Type B pancreatic cell (in vitro differentiated cells): ENCODE data around the gene IRS2.

- PRO-cap: no peak
Measured at GRCh38 chr13:106795460-106796300, 227.7 kb upstream of the ARGLU1 start.

- PRO-cap: no peak
Measured at GRCh38 chr13:107653766-107654055, 213.6 kb downstream of the NALF1 start.

DNA sequence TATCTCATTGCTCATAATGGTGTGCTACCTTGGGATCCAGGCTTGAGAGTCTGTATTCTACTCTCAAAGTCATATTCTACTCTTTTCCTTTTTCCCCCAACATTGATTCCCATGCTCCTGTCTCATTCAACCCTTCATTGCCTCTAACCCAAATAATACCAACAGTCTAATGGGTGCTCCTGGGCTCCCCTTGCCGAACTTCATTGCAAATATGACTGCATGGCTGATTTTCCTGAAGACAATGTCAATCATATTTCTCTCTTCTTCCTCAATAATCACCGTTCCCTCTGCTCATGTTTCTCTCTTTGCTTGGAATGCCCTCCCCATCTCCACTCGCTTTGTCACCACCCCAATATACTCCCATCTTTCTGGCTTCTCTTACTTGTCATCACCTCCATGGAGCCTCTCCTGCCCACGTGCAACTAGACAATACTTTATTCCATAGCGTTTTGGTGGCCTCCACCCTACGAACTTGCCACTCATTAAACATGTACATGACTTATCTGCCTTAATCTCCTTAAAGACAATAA, 147.6 kb downstream of the NALF1 start:
- PRO-cap: no peak

DNA sequence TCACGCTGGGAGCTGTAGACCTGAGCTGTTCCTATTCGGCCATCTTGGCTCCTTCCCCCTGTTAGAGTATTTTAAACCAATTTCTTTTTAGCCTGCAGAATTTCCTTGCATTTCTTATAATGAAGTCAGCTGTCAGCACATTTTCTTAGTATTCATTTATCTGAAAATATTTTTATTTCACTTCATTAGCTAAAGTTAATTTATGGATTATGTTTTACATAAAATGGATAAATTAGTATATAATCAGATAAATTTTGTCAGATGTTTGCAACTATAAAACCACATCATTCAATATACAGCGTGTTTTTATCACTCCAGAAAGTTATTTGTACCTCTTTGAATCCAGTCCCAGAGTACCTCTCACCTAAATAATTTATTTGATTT, 59.3 kb upstream of the NALF1 start:
- PRO-cap: no peak

DNA sequence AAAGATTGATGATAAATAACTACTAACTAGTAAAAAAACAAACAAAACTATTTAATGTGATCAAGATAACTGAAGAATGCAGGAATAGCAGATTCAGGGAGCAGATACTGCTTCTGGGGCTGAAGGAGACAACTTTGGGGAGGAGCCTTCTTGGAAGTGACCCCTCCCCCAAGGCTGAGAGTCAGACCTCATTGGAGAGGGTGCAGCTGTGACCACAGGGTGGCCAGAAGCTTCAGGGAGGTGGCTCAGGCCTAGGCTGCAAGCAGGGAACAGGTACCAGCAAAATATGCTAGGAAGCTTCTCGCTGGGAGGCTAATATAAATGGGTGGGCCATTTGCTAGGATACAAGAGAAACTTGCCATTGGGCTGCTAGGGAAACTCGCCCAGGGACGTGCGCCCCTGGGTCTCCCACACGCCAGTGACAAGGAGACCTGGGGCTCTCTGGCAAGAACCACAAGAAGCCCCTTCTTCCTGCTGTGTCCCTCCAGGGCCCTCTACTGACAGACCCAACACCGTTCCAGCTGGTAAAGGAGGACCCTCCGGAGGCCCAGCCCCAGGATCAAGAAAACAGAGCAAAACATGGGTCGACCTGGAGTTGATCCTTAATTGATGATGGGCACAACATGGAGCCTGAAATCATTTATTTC, 150.0 kb downstream of the MYO16 start:
- PRO-cap: no peak

DNA sequence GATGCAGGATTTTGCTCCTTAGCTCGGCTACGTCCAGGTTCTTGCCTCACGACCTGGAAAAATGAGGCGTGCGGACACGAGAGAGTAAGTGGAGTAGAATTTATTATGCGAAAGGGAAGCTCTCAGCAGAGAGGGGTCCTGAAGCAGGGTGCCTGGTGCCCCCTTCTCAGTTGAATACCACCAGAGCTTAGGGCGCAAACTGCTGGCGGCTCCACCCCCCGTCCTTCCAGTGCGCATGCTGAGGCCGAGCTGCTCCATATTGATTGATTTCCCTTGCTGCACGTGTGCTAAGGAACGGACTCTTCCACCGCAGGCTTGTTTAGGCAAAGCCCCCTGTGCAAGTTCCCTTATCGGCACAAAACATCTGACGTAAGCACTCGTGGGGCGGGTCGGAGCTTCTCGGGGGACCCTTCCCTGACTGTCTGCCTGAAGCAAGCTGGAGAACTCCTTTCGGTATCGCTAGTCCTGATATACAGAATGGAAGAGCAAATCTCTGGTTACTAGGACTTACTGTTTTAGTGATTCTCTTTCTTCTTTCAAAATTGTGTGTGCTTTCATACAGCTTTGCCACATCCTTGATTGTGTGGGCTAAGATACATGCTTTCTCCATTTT, 257.1 kb downstream of the MYO16 start:
- PRO-cap: no peak

DNA sequence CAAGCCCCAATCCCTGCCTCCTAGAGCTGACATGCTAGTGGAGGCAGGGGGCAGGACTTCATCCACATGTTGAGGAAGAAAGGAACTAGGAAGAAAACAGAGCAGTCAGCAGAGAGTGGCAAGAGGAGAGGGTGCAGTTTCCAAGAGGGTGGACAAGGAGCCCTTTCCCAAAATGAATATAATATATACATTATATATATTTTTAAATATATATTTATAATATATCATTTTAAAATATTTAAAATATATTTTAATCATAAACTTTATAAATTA, 328.5 kb downstream of the MYO16 start:
- PRO-cap: no peak

GRCh38 chr13:109264840-109265711, 521.3 kb downstream of the IRS2 start:
- PRO-cap: no peak

DNA sequence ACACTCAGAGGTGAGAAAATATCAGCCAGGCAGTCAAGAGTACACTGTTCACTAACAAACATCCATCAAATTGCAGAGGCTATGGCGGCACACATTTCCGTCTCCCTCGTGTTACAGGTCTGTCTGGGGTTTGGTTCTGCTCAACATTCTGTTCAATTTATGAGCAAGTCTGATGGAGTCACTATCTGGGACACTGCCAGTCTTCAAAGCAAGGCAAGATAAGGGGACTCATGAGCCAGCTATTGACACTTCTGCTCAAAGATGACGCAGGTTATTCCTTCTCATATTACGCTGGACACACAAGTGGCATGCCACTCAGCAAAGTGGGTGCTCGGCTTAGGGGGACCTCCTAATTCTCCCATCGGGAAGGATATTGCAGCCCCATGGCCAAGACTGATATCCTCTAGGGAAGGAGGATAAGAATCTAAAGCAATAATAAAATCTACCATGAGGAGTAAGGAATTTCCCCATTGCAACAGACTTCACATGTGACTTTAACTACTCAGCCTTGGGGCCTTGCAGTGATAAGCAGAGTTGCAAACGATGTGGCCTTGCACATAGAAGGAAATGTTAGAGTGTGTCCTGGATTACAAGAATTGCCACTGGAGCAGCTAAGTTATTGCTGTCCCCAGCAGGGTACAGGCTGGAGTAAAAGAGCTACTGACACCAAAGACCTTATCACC, 306.3 kb downstream of the IRS2 start:
- PRO-cap: no peak

DNA sequence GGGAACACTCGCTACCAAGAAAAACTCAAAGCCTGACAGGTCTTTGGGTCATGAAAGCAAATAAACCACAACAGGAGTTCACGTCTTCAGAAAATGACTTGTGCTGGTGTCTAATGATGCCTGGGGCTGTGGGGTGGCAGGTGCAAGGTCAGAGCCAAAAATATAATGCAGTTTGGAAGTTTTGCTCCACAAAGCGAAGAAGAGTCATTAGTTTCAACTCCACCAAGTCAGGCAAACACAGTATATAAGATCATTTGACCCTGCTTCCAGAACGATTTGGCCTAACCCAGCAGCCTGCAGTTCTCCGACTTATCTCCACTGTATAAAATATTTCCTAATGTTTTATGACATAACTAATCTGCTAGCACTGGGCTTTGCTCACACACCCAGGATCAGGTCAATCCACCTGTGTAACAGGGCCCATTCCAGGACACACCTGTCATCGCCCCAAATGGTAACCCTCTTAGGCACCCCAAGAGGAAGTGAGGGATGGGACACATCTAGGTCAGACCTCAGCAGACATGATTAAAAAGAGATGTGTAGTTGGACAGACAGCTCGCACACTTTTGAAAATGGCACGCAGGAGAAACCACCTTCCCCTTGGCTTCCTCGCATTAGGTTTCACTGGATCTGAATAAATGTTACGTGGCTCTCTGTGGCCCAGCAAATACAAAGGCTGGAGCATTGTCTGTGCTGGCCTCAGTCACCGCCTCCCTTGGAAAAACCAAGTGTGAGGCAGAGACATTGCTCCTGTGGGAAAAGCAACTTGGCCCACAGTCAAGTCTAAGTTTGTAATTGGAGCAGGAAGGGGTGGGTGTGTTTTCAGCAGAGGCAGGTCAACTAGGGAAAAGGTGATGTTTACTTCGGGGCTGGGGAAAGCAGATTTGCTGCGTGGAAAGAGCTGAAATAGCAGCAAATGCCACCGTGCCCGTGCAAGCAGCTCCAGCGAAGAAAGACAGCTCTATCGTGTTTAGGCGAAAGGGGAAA, 101.8 kb downstream of the IRS2 start:
- PRO-cap: no peak

- PRO-cap: no peak
Measured at GRCh38 chr13:109704443-109705807, 81.5 kb downstream of the IRS2 start.

- PRO-cap: no peak
Measured at GRCh38 chr13:109719931-109720679, 66.3 kb downstream of the IRS2 start.

DNA sequence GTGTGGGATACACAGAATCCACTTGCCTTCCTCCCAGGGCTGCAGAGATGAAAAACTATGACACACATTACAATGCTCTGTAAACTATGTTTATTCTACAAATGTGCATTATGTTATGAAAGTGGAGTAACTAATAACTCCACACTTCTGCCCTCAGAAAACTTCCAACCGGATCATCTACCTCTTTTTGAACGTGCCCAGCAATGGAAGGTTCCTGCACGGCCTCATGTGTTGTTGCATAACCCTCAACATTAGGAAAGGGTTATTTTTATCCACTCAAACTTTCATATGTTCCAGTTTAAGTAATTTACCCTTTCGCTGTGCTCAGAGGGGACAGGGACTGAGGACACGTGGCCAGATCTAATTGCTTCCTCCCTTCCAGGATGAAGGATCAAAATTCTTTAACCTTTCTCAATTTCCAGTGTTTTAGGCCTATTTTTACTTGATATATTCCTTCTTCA, 29.6 kb downstream of the IRS2 start:
- PRO-cap: no peak

DNA sequence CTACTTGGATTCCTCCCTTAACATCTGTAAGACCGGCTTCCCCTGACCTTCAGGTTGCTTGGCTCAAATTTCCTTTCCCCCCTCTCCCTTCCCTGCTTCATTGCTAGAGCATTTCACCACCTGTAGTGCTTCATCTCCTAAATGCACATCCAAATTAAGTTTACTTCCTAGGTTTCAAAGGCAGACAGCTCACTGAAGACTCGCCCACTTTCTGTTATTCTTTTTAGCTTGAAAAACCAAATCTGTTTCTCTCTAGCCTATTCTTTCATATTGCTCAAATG, 16.9 kb downstream of the IRS2 start:
- PRO-cap: no peak

GRCh38 chr13:109781509-109782119, 4.8 kb downstream of the IRS2 start:
- PRO-cap: no peak

DNA sequence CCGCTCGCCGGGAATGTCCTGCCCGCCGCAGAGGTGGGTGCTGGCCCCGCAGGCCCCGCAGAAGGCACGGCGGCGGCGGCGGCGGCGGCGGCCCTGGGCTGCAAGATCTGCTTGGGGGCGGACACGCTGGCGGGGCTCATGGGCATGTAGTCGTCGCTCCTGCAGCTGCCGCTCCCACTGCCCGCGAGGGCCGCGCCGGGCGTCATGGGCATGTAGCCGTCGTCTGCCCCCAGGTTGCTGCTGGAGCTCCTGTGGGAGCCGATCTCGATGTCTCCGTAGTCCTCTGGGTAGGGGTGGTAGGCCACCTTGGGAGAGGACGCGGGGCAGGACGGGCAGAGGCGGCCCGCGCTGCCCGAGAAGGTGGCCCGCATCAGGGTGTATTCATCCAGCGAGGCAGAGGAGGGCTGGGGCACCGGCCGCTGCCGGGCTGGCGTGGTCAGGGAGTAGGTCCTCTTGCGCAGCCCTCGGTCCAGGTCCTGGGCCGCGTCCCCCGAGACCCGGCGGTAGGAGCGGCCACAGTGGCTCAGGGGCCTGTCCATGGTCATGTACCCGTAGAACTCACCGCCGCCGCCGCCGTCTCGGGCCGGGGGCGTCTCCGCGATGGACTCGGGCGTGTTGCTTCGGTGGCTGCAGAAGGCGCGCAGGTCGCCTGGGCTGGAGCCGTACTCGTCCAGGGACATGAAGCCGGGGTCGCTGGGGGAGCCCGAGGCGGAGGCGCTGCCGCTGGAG, 2.3 kb downstream of the IRS2 start:
- PRO-cap: no peak

DNA sequence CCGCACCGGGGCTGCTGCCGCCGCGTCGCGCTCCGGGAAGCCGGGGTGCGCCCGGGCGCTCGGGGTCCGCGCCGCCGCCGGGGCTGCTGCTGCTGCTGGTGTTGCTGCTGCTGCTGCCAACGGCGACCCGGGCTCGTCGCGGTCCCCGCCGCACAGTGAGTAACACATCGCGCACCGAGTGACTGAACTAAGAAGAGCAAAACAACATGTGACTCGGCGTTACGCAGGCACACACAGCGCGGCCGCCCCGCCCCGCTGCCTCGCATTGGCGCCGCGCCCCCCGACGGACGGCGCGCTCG, at the start of gene IRS2:
TSS of gene IRS2 (minus strand) at position 164 of the 299 bp plus-strand sequence.
- PRO-cap: bidirectional peak, plus-strand start outside the sequence, minus-strand start at position 157 of the sequence

GRCh38 chr13:109786719-109787133, 343 bp upstream of the IRS2 start:
- PRO-cap: bidirectional peak, plus-strand start at chr13:109786864, minus-strand start at chr13:109786576; bidirectional peak, plus-strand start at chr13:109787084, minus-strand start at chr13:109786982

GRCh38 chr13:109898564-109898927, 112.2 kb upstream of the IRS2 start:
- PRO-cap: no peak

- PRO-cap: no peak
Measured at GRCh38 chr13:110045777-110046484, 259.5 kb upstream of the IRS2 start.